ENCODE measurements around the genes CLEC4F, NAGK, EMX1, SFXN5 and ALMS1.

GRCh38 chr2:70304316-70305018 is 2.6 kb upstream of the FAM136A start:
- PRO-cap, 2 experiments: no peak in any of the 2 experiments

GRCh38 chr2:70449735-70450555 is 103.7 kb downstream of the TGFA start:
- PRO-cap, 2 experiments: no peak in any of the 2 experiments

DNA sequence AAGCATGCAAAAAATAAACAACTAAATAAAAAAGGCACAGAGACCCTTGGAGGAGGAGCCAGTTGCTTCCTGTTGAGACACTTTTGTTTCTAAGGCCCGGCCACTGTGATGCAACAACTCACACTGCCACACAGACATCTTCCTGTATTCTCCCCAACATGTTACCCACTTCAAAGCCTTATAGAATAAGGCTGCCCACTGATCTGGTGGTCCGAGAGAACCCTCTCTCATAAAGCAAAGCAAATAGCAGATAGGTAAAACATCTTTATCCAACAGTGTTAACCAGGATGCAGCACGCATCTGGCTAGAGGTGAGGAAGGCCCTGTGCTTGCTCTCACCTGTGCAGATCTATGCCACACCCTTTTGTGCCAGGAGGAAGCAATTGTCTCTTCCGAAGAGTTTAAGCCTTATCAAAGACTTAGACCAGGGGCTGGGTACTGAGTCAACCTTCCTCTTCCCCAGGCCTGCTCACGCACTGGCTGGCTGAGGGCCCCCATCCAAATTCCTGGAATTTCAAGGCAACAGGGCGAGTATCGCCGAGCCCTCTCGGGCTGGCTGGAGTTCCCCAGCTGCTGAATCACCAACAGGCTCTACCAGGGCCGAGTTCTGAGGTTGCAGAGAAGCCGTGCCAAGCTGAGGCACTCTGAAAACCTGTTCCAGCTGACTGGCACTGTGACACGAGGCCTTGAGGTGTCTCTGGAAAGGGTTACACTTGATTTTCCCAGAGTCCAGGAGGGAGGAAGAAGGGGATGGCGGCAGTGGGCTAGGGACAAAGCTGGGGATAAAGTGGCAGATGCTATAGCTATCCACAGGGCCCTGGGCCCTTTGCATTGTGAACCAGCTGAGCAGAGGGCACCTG is 29.4 kb downstream of the TGFA start:
- PRO-cap, 2 experiments: no peak in any of the 2 experiments

- PRO-cap, 2 experiments: no peak in any of the 2 experiments
Measured at GRCh38 chr2:70673177-70673459, 94.9 kb downstream of the ADD2 start.

DNA sequence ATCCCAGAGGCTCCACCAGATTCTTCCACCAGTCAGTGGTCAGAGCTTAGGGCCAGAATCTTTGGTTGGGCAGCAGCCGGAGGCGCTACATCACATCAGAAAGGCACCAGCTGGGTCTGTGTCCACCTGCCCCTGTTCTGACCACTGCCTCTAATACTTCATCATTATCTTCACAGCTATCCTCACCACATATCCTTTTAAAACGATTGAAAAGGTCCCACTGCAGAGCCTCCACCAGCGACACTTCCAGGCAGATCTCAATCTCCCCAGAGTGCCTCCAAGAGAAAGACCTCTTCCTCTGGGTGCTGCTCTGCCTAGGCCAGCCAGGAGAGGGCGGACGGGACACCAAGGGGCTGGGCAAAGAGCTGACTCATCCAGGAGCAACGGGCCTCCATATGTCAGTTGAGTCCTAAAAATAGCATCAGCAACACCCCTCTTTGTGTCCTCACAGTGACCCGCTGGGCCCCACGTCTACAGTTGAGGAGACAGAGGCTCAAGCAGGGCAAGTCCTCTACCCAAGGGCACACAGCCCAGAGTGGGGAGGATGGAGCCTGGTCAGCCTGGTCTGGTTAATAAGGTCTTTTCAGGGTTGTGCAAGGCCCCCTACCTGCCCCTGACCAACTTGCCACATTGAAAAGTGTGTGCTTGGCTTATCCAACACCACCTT is 81.2 kb downstream of the ADD2 start:
- PRO-cap, 2 experiments: no peak in any of the 2 experiments

- PRO-cap, 2 experiments: no peak in any of the 2 experiments
Measured at GRCh38 chr2:70820338-70820872, at the start of gene CLEC4F. Gene CLEC4F (minus strand): TSS chr2:70820599.

DNA sequence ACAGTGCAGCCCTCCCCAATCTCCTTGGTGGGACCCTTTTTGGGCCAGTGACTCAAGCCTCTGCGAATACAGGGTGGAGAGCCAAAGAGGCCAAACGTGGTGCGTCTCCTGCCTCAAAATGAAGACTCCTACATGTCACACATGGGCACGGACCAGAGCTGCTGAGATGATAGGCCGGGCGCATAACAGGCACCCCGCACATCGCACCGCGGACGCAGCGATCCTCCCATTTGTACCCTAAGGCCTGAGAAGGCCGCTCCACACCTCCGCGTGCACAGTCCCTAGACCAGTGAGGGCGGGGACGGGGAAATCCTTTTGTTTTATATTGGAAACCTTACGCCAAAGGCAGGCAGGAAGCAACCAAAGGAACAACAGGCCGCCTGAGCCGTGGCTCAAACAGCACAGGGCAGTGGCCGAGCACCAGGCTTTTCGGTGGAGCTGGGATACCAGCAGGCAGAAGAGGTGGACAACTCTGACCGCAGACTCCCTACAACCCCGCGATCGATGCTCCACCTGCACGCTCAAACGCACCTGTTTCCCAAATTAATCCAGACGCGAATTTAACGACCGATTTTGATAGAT is 3.6 kb downstream of the VAX2 start:
- PRO-cap, 2 experiments: no peak in any of the 2 experiments

GRCh38 chr2:70984658-70985185 is 6.3 kb downstream of the ANKRD53 start:
- PRO-cap, 2 experiments: peak in 1 of 2 experiments; most common minus-strand start chr2:70984967 (in 1)

- PRO-cap, 2 experiments: no peak in any of the 2 experiments
Measured at GRCh38 chr2:70985757-70986339, 7.4 kb downstream of the ANKRD53 start.

GRCh38 chr2:71004342-71004701 is 9.6 kb upstream of the TEX261 start:
- PRO-cap, 2 experiments: no peak in any of the 2 experiments

DNA sequence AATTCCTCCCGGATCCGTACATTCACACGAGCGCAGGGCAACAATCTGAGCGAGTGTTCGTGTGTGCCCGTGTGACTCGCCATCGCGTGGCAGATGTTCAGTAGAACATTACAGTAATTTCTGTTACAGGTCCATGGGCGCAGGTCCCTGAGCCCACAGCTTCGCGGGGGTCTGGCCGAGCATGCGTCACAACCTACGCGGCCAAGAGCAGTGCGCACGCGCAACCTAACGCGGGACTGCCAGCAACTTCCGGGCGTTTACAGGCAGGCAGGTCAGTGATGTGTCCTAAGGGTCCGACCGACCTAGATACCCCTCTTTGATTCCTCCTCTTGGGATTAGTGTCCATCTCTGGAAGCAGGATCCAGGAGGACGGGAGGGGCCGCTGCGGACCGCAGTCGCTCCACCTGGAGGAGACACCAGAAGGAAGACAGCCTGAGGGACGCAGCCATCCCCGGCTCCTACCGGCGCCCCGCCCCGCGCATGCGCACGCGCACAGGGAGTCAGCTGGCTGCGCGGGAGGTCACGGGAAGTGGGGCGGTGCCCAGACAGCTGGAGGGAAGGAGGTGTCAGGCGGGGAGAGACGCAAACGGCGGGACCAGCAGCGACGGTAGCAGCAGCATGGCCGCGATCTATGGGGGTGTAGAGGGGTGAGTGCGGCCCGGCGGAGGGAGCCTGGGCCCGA is at the start of gene NAGK:
Gene NAGK (plus strand): TSS at position 583 of the 682 bp plus-strand sequence.
- PRO-cap, 2 experiments: peak in 2 of 2 experiments; most common plus-strand start position 585 of the sequence (in 2); most common minus-strand start position 173 of the sequence (in 2)

DNA sequence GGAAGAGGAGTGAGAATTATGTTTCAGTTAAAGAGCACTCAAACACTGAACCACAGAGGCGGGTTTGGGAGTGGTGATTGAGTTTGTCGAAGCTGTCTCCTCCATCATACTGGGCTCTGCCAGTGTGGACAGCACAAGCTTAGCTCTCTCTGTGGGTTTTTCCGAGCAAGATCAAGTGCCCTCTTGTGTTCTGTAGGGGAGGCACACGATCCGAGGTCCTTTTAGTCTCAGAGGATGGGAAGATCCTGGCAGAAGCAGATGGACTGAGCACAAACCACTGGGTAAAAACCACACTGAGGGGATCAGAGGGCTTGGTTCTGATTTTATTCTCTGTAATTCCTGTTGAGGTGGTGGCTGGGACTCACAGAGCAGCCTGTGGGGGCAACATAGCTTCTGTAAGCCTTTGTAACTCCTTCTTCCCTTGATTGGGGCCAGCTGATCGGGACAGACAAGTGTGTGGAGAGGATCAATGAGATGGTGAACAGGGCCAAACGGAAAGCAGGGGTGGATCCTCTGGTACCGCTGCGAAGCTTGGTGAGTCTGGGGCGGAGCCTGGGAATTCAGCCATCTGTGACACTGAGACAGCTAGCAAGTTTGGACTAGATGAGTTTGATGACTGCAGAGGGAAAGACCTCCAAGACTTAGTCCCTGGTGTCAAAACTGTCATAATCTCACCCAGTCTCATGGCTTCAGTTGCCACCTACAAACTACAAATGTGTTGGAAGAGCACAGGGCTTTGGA is 2.0 kb downstream of the NAGK start:
- PRO-cap, 2 experiments: no peak in any of the 2 experiments

- PRO-cap, 2 experiments: no peak in any of the 2 experiments
Measured at GRCh38 chr2:71474306-71474863, 7.9 kb downstream of the DYSF start.

DNA sequence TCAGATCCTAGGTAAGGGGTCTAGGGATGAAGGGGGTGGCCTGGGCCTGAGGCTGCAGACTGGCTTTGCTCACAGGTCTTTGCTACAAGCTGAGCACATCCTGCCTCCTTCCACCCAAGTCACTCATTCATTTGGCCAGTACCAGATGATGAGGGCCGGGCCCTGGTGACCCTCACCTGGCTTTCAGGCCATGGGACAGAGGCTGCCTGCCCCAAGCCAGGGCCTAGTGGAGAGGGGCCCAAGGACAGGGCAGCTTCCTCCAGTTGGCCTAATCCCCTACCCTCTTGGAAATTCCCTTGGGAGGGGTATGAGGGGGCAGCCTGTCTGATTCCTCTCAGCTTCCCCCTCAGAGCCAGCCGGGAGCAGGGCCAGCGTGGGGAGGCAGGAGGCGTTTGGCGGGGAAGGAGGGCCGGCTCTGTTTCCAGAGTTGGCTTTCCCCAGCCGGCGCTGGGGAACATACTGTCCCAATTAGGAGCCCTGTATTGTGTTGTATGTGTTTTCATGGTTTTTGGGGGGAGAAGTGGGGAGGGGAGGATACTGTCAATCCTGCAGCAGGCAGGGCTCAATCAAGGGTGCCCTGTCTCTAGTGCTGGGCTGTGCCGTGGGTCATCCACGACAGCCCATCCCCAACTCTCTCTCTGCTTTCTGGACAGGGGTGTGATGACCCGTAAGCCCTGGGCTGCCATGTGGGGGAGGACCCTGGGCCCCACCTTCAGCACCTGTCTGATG is 219.0 kb downstream of the DYSF start:
- PRO-cap, 2 experiments: no peak in any of the 2 experiments

DNA sequence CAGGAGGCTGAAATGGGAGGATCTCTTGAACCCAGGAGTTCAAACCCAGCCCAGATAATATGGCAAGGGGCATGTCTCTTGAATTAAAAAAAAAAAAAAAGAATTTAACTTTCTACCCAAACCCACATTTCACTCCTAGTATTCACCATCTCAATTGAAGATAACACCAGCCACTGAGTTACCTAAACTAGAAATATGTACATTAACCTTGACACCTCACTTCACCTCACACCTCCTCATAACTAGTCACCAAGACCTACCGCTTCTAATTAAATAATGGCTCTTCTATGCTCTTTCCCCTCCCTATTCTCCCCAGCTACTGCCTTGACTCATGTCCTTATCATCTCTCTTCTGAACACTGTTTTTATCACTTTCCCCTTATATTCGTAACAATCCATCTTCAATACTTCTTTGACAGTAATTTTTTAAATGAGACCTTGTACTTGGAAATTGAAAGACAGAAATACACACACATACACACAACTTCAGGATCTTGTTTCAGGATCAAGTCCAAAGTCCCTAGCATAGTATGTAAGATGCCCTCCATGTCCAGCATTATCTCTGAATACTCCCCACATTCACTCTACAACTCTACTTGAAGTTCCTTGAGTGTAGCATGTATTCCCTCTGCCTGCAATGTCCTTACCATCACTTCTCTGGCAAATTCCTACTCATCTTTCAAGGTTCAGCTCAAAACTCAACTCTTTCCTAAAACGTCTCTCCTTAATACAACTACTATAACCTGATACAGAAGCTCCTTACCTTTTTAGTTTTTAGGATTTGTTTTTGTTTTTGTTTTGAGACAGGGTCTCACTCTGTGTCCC is 72.5 kb downstream of the EXOC6B start:
- PRO-cap, 2 experiments: no peak in any of the 2 experiments

DNA sequence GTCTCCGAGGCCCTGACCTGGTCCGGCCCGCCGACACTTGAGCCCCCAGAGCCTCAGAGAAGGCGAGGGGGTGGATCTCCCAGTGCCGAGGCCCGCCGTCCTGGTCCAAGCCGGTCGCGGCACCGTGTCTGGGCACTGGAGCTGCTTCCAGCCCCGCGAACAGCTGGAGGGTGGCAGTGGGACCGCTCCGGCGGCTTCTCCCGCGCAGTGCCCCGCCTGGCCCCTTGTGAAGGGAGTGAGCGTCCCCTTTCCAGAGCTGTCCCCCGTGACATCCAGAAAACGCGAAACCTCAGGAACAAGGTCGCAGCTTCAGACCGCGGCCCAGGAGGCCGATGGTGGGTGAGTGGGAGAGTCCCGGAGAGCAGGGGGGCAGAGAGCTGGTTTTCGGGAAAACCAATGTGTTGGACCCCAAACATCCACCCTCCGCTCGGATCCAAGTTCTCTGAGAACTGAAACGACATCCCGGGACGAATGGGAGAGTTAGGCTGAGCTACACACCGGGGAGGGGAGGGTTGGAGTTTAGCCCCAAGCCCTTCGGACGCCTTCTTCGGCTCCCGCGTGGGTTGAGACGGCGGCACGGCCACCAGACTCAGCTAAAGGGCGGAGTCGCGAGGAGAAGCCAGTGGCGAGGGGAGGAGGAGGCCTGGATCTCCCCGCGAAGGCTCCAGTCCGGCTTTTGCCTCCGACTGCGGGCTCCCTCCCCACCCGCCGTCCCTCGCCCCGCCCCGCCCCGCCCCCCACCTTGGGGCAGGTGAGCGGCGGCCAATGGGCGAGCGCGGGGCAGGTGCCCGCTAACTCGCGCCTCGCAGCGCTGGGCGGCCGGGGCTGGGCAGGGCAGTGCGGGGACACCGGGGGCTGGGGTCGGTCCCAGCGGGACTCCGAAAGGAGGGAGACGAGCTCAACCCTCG is at the start of gene EMX1:
Gene EMX1 (plus strand): TSS at position 794 of the 908 bp plus-strand sequence.
- PRO-cap, 2 experiments: no peak in any of the 2 experiments

- PRO-cap, 2 experiments: peak in 2 of 2 experiments; most common plus-strand start chr2:73070755 (in 2); most common minus-strand start chr2:73070430 (in 1)
Measured at GRCh38 chr2:73070375-73071407, 821 bp downstream of the SFXN5 start.

- PRO-cap, 2 experiments: peak in 2 of 2 experiments; most common plus-strand start chr2:73071854 (in 1); most common minus-strand start chr2:73071712 (in 2)
Measured at GRCh38 chr2:73071579-73072070, at the start of gene SFXN5. Gene SFXN5 (minus strand): TSS chr2:73071712.

- PRO-cap, 2 experiments: peak in 2 of 2 experiments; most common plus-strand start chr2:73269583 (in 2); most common minus-strand start chr2:73269498 (in 2)
Measured at GRCh38 chr2:73269317-73269776, 14.9 kb downstream of the FBXO41 start.

DNA sequence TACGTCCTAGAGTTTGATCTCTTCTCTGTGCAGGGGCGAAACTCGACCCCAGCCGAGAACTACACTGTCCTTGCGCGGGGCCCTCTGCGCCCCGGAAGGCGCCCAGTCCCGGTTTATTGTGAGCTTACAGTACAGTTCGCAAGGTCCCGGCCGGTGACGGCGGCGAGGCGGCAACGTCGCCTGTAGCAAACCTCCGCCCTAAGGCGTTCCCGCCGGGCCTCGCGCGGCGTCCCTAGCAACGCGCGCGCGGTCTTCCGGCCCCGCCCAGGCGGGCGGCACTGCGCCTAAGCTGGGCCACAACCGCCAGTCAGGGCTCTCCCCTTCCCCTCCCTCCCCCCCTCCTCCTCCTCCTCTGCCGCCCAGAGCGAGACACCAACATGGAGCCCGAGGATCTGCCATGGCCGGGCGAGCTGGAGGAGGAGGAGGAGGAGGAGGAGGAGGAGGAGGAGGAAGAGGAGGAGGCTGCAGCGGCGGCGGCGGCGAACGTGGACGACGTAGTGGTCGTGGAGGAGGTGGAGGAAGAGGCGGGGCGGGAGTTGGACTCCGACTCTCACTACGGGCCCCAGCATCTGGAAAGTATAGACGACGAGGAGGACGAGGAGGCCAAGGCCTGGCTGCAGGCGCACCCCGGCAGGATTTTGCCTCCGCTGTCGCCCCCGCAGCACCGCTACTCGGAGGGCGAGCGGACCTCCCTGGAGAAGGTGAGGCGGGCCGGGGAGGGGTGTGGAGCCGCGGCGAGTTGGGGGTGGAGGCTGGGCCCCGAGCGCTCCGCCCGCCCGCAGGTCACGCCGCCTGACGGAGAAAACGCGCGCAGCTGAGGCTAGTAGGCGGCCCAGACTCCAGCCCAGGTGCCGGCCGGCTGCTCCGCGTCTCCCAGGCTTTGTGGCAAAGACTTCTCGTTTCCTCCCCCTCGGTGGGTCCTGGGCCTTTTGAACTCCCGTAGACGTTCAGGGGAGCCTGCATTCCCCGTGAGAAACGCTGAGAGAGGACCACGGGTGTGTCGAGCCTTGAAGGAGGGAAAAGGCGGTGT is at the start of gene ALMS1:
Gene ALMS1 (plus strand): TSS at position 345 of the 1,030 bp plus-strand sequence.
- PRO-cap, 2 experiments: peak in 2 of 2 experiments; most common plus-strand start position 579 of the sequence (in 2); most common minus-strand start position 118 of the sequence (in 2)